ENCODE data around the genes ATP5MC1 and SNF8.

- CAGE, long polyA plus RNA, result no peak
- RRBS, result 15% methylated on average over 22 of the region's 42 CpGs
These were observed 5.5 kb upstream of the HOXB2 start for GRCh38 chr17:48550415-48550895.

- CAGE, long polyA plus RNA, result no peak
- RRBS, result 13% methylated on average over 9 of the region's 38 CpGs
These were observed 10.6 kb upstream of the HOXB2 start for GRCh38 chr17:48555190-48556134.

- CAGE, long polyA plus RNA, result no peak
- RRBS, result no CpG with 5 or more reads among the region's 4 CpGs
These were observed 14.4 kb downstream of the HOXB4 start for GRCh38 chr17:48563871-48564038.

DNA sequence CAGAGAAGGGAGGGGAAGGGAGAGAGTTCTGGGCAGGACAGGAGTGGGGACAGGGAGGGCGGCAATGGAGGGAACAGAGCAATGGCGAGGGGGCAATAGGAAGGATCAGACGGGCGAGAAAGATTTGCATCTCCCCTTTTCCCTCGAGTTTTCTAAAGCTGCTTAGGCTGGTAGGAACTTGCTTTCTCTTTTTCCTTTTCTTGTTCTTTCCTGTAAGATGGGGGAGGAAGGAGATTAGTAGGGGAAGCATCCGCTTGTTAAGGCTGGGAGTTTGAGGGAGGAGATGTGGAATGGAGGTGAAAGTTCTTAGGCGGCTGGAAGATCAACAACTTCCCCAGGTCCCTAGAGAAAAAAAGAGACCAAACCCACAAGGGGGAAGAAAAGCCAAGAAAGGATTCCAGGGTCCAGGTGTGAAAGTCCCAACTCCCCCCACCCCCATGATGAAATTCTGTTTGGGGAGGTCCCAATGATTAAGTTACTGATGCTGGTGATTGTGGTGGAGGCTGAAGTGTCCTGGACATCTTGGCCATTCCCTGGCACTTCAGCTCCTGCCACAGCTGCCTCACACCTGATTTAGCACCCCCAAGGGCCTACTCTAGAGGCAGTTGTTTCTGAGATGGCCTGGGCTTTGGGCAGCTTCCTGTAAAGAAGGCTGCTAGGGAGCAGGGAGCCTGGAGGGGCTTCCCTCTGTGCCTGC, 13.3 kb downstream of the HOXB4 start:
- CAGE, long polyA plus RNA, result no peak
- RRBS, result no CpG with 5 or more reads among the region's 7 CpGs

- CAGE, long polyA plus RNA, result no peak
- RRBS, result no CpG with 5 or more reads among the region's 35 CpGs
These were observed 2.0 kb upstream of the HOXB4 start for GRCh38 chr17:48579757-48580867.

- CAGE, long polyA plus RNA, result no peak
- RRBS, result 17% methylated on average over 1 of the region's 20 CpGs
These were observed 3.5 kb upstream of the HOXB5 start for GRCh38 chr17:48596996-48597585.

DNA sequence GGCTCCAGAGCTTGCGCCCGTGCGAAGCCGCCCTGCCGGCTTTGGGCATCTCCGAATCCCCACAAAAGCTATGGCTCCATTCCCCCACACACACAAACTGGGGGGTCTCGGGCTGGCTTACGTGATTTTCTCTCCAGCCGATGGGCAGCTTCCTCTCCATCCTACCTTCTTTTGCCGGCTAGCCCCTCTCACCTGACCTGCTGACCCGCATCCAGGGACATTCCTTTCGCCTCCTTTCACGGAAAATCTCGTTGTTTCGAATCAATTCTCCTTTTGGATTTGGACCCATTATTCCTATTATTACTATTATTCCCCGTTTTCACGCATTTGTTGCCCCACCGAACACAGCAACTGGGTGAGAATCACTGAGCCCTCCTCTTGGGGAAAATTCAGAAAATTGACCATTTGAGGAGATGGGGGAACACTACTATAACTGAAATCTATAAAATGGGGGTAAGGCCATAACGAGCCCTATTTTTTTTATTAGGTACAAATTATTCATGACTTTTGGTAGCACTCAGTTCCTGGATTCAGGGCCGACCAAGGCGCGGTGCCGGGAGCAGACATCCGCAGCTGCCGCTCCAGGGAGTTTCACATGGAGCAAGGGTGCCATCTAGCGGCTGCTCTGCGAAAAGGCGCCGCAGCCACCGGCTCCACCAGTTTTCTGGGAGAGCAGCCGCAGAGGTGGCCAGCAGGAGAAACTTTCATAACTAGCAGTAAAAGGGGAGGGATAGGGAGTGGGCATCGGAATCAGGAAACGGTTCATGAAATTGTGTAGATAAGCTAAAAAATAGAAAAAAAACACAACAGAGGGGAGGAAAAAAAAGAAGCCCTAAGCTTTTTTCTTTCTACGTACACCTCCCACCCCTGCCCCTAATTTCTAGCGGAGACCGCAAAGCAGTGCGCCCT, 3.3 kb upstream of the HOXB8 start:
- CAGE, long polyA plus RNA, result no peak
- RRBS, result 1% methylated on average over 8 of the region's 37 CpGs

DNA sequence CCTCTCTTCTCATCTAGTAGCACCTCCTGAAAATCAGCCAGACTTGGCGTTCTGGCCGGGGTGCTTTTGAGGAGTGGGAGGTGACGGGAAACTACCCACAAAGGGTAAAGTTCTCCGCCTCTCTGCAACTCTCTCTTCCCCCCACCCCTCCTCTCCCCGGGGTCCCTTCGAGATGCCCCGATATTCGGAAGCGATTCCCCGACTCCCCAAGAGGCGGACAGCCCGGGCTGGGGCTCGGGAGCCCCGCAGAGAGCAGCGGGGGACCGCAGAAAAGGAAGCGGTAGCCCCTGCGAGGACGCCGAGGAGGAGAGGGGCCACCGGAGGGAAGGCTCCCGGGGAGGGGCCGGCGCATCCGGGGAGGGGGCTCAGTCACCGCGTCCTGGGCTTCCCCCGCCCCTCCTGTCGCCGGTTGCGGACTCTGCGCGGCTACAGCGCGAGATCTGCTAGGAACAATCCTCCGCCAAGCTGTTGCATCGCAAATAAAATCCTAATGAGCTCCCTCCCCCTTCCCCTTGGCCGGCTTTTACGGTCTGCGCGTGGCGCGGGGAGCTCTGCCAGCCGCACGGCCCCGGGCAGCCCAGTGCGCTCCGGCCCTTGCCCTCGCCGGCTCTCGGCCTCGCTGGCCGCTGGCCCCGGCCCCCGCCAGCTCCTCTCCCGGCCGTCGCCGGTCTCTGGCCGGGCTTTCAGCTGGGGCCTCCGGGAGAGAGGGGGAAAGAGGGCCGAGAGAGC, 1.2 kb downstream of the HOXB9 start:
- CAGE, long polyA plus RNA, result no peak
- RRBS, result 3% methylated on average over 28 of the region's 62 CpGs

GRCh38 chr17:48627570-48628189, 1.5 kb upstream of the HOXB9 start:
- CAGE, long polyA plus RNA, result no peak
- RRBS, result no CpG with 5 or more reads among the region's 16 CpGs

GRCh38 chr17:48628569-48629208, 2.5 kb upstream of the HOXB9 start:
- CAGE, long polyA plus RNA, result no peak
- RRBS, result no CpG with 5 or more reads among the region's 6 CpGs

GRCh38 chr17:48639129-48639626, 13.0 kb upstream of the HOXB9 start:
- CAGE, long polyA plus RNA, result no peak
- RRBS, result no CpG with 5 or more reads among the region's 6 CpGs

- CAGE, long polyA plus RNA, result no peak
- RRBS, result no CpG with 5 or more reads among the region's 8 CpGs
These were observed 17.1 kb upstream of the HOXB9 start for GRCh38 chr17:48643256-48643716.

GRCh38 chr17:48644806-48645530, 18.8 kb upstream of the HOXB9 start:
- CAGE, long polyA plus RNA, result no peak
- RRBS, result no CpG with 5 or more reads among the region's 7 CpGs

GRCh38 chr17:48799137-48799847, 17.7 kb downstream of the TTLL6 start:
- CAGE, long polyA plus RNA, result no peak
- RRBS, result 64% methylated on average over 2 of the region's 9 CpGs

- CAGE, long polyA plus RNA, result no peak
- RRBS, result no CpG with 5 or more reads among the region's 3 CpGs
These were observed 16.1 kb downstream of the TTLL6 start for GRCh38 chr17:48800967-48801286.

GRCh38 chr17:48804081-48804570, 12.9 kb downstream of the TTLL6 start:
- CAGE, long polyA plus RNA, result no peak
- RRBS, result no CpG with 5 or more reads among the region's 3 CpGs

DNA sequence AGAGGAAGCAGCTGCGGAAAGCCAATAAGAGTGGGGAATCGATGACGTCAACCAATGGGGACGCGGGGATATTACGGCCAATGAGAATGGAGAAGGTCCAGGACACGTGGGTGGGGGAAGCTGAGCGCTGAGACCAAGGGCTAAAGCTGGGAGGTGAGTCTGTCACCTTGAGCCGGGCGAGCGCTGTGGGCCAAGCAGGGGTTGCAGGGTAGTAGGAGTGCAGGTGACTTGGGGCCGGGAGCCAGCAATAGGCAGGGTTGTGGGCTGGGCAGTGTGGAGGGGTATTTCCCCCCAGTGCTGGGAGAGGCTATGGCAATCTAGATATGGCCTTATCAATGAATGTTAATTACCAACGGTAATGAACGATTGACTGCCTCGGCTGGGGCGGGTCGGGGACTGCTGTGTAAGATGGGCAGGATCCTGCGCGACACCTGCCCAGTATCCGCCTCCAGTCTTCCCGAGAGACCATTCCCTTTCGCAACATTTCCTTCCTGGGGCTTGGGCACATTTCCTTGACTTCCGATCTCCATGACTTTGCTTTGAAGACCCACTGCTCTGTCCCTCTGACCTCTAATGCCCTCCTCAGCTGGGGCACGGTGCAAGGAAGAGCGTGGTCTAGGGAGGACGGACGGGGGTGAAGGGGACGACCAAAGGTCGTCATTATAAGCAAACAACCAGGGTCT, at the start of gene ATP5MC1:
Gene ATP5MC1 (plus strand): TSS at position 100 of the 683 bp plus-strand sequence.
- CAGE, long polyA plus RNA, result start-site peak on the plus strand centred at position 134 of the sequence, 73 bp wide, 925 and 2,716 reads in 2 replicates
- RRBS, result under 1% methylated on average over 4 of the region's 29 CpGs

DNA sequence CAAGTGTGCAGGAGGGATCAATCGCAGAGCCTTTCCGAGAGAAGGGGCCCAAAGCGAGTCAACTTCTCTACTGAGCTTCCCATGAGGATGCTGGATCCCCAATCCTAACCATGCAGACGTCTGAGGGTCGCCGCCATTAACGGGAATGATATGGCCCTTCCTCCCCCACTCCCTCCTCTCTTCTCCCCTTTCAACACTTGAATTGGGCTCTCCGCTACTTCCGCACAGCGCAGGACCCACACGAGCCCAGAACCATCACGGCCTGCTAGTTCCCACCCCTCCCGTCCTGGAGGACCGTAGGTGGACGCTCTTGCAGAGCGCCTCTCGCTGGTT, 226 bp upstream of the UBE2Z start:
- CAGE, long polyA plus RNA, result no peak
- RRBS, result no CpG with 5 or more reads among the region's 17 CpGs

DNA sequence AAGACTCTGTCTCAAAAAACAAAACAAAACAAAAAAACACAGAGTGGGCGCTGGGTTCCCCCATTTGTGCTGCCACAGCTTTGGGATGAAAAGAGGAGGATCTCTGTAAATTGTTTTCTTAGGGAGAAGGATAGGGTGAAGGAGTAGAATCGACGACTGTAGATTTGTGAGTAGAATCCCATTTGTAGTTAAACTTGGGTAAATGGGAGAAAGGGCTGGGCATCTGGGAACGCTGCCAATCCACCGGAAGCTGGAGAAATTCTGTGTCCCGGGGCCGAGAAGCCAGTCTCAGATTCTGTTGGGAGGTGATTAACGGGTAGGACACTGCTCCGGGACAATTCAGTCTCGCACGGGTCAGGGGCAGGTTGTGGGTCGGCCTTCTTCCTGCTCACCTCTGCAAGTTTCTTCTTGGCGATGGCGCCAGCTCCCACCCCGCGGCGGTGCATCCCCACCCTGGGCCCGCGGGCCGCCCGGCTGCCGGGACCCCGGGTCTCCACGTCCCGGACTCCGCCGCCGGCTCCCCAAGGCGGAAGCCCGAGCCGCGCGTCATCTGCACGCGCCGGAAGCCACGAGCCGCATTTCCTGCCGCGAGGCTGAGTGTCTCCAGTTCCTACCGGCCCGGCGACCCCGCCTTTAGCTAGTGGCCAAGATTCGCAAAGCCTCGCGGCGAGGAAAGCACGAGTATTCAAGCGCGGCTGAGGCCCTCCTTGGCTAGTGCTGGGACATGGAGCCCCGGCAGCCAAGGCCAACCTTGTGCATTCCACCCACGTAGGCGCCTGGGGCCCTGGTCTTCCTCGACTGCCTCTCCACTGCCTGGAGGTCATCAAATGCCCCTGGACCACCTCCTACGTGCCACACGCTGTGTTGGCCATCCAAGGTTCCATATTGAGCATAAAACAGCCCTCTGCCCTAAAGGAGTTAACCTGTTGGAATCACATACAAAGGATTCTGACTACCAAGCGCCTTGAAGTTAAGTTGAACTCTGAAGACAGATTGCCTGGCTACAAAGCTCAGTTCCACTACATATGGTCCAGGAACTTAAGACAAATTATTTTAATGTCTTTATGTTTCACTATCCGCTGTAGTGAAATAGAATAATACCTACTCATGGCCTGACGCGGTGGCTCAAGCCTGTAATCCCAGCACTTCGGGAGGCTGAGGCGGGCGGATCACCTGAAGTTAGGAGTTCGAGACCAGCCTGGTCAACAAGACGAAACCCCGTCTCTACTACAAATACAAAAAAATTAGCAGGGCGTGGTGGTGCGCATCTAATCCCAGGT, at the start of gene SNF8:
Gene SNF8 (minus strand): TSS at position 554 of the 1,280 bp plus-strand sequence.
- CAGE, long polyA plus RNA, result start-site peak on the minus strand centred at position 512 of the sequence, 30 bp wide, 167 and 134 reads in 2 replicates
- RRBS, result 1% methylated on average over 19 of the region's 69 CpGs

DNA sequence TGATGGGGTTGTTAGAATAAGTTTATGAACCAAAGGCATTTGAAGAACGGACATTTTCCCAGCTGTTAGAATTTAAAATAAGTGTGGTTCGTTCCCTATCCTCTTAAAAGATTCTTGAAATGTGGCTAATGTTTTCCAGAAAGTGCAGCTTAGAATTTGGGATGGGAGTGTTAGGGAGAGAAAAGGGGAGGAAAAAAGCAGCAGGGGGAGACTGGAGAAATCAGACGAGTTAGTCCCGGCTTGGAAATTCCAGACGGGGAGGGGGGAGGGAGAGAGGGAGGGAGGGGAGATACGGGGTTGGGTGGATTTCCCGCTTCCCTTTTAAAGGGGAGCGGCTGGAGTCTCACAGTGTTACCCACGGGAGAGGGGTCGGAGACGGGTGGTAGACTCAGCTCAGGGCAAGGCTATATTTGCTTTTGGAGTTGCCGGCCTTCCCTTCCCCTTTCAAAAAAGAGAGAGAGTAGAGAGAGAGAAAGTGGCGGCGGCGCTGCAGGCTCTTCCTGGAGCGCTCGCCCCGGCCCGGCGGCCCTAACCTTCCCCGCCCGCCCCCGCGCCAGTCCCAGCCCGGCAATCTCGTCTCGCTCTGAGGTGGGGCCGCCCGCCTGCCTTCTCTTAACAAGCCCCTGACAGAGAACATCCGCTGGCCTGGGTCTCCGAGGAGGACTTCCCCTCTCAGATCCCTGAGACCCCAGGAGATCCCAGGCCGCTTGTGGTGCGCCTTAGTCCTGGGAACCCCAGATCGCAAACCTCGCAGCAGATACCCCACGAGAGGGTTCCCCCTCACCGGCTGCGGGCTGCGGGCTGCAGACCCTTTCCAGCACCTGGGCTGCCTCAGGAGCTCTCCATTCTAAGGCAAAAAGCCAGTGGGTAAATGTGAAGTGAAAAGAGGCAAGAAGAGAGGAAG, 6.6 kb downstream of the IGF2BP1 start:
- CAGE, long polyA plus RNA, result no peak
- RRBS, result 13% methylated on average over 12 of the region's 39 CpGs

Measured in osteoblast (primary cell).